Placental epithelial cell (primary cell): Measurements from ENCODE around the gene RPS14.

- CAGE, long polyA plus RNA: no peak
Measured at GRCh38 chr5:150167127-150167787, 679 bp downstream of the CDX1 start.

GRCh38 chr5:150185086-150185642, 4.7 kb upstream of the SLC6A7 start:
- CAGE, long polyA plus RNA: no peak

DNA sequence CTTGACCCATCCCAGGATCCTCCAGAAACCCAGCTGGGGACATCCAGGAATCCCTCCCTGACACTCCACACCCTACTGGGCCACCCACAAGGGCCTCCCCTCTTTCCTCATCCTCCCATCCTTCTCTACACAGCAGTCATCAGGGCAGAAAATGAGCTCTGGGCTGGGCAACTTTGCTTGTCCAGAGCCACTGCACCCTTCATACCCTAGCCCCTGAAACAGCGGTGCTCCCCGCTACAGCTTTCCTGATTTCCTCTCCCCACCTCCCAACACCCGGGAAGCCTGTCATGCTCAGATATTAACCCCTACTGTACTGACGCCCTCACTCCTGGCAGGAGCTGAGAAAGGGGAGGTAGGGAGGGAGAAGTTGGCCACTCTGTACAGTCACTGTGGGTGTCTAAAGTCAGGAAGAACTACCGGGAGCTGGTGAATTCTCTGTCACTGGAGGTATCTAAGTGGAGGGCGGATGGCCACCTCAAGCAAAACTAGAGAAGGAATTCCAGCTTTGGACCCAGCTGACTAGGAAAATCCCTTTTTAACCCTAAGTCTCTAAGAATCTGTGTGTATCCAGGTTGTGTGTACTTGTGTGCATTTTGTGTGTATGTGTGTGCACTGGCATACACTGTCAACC, 760 bp downstream of the CAMK2A start:
- CAGE, long polyA plus RNA: no peak

GRCh38 chr5:150339247-150339769, 18.2 kb upstream of the TCOF1 start:
- CAGE, long polyA plus RNA: no peak

DNA sequence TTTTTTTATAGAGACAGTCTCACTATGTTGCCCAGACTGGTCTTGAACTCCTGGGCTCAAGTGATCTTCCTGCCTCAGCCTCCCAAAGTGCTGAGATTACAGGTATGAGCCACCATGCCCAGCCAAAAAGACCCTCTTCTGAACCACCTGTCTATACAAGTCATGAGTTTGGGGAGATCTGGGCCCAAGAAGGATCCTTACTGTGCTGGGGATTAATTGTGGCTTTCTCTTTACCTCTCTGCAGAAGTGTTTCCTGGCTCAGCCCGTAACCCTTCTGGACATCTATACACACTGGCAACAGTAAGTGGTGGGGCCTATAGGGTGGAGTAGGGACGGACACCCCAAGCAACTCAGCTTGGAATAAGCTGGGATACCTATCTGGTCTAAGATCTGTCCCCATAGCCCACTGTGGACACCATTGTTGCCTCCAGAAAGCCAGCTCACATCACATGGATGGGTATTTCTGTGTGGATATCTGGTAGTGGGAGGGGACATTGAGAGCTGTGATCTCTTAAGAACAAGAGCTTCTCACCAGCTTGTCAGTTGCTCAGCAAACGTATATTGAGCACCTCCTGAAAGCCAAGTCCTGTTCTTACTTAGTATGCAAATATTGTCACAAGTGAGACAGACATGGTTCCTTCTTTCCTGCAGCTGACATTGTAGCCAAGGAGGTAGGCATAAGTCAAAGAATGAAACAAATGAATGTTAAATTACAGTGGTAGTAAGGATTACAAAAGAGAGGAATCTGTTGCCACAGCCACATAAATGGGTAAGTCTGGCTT, 3.6 kb downstream of the TCOF1 start:
- CAGE, long polyA plus RNA: no peak

DNA sequence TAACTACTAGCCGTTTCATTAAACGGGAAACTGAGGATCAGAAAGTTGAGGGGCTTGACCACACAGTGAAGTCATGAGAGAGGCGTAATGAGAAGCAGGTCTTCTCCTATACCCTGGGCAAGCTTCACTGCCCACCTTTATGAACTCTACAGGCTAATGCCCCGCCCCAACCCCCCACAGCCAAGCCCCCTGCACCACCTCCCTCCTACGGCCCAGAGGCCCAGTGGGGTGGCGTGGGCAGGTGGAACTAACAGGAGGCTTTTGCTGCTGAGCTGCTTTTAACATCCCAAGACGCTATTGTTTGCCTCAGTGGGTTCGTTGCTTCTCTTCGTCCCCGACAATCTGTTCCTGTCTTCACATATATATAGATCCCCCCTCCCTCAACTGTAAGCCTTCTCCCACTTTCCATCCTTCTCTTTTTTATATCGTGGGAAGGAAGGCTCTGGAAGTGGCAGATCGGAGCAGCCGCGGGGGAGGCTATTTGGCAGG, 26.7 kb downstream of the CD74 start:
- CAGE, long polyA plus RNA: no peak

DNA sequence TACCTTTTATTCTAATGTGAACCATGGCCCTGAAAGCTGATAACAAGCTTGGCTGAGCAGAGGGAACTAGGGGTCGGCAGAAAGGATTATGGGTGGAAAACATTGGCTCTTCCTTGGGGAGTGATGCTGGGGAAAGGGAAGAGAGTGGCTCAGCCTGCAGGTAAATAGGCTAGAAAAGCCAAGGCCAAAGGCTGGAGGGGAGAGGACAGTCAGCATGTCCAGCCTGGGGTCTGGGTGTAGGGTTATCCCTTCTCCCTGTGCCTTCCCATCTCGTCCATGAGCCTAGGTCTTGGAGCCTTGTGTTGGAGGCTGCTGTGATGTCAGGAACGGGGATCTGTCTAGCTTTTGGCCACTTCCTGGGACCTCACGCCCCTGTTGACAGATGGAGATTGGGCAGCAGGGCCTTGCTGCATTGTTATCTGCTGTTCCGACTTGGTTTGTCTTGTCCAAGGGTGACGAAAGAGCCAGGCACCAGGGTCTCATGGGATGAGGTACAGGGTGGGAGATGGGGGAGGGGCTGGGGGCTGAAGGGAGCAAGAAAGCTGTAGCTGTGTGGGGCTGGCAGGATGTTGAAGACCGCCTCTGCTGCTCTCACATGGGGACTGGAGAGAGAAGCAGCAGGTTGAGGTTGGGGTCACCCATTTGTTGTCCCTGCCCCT, 10.9 kb downstream of the CD74 start:
- CAGE, long polyA plus RNA: no peak

- CAGE, long polyA plus RNA: no peak
Measured at GRCh38 chr5:150402308-150403200, 10.2 kb downstream of the CD74 start.

GRCh38 chr5:150404655-150404854, 8.2 kb downstream of the CD74 start:
- CAGE, long polyA plus RNA: no peak

GRCh38 chr5:150414194-150414909, 1.6 kb upstream of the CD74 start:
- CAGE, long polyA plus RNA: no peak

- CAGE, long polyA plus RNA: no peak
Measured at GRCh38 chr5:150443826-150444986, 5.3 kb downstream of the RPS14 start.

DNA sequence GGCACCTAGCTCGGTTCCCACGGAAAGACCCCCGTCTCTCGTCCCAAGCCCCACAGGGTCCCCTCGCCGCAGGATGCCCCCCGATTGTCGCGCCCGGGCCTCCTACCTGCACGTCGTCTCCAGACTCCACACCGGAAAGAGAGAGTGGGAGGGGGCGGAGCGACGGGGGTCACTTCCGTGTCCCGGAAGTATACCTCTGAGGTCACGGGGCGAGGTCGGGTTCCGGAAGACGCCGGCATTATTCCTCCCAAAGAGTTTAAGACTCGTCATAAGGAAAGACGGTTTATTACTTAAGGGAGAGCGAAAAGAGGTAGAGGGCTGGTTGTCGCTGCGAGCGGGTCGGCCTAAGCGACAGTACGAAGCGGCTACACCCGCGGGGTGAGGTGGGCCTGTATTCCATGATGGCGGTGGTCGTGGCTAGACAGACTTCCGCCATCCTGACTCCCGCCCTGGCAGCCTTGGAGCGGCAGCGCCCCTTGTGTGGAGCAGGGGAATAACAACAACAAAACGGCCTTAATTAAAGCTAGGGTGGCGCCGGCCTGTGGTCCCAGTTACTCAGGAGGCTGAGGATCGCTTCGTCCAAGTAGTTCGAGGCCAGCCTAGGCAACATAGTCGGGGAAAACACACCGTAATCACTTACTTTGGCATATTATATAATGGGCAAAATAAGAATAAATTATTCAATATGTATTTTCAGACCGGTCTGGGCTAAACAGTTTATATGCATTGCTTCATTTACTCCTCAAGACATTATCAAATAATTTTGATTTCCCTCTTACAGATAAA, at the start of gene RPS14:
Gene RPS14, minus strand, starts transcription at position 143 of the 786 bp plus-strand sequence.
- CAGE, long polyA plus RNA: no peak

DNA sequence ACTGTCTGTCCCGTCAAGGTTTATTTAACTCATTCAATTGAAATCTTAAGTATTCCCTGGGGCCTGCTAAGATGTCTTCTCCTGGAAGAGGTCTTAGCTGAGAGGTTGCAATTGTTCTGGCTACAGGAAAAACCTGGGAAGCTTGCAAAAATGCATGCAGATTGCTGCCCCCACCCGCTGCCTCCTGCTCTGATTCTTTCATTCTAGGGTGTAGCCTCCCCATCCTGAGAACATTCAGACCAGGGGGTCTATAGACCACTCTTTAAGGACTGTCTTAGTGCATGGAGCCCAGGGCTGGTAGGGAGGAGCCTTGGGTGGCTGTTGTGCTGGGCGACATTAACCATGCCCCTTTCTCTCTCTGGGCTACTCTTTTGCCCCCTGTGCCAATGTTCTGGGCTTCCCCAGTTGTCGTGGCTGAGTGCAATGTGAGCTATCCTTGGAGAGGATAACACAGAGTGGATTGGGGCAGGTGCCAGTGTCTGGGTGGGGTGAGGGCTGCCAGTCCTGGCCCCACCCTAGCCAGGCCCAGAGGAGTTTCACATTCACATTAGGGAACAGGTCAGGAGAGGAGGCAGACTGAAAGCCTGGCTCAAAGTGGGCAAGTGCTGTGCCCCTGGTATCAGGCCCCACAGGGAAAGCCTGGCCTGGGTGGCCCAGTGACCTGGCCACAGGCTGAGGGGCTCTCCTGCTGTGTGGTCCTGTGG, 7.7 kb upstream of the NDST1 start:
- CAGE, long polyA plus RNA: no peak

GRCh38 chr5:150503287-150503789, 4.6 kb upstream of the NDST1 start:
- CAGE, long polyA plus RNA: no peak

GRCh38 chr5:150512295-150512954, 4.5 kb downstream of the NDST1 start:
- CAGE, long polyA plus RNA: no peak

- CAGE, long polyA plus RNA: no peak
Measured at GRCh38 chr5:150515356-150515859, 7.5 kb downstream of the NDST1 start.

- CAGE, long polyA plus RNA: no peak
Measured at GRCh38 chr5:150523813-150524176, 15.9 kb downstream of the NDST1 start.

DNA sequence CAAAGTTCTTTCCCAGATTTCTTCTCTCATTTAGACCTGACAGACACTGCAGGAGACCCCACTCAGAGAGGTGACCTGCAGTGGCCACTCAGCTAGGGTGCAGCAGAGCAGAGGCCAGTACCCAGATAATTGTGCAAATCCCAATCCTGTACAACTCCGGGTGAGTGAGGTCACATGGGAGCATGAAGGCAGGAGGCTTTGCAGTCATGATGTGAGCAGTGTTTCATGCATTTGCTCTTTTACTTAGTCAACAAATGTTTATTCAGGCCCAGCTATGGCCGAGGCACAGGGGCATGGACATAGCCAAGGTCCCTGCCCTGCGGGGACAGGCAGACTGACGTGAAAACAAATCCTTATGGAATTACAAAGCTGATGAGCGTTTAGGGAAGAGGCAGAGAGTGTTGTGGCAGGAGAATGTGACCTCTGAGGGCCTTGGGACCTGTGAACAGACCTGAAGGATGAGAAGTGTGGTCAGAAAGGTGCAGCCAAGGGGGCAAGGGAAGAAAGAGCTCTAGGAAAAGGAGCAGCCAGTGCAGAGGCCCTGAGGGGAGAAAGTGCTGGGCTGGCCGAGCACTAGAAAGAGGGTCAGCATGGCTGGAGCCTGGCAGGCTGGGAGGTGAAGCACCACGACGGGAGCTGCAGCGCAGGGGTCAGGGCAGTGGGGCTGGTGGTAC, 9.4 kb upstream of the SYNPO start:
- CAGE, long polyA plus RNA: no peak

DNA sequence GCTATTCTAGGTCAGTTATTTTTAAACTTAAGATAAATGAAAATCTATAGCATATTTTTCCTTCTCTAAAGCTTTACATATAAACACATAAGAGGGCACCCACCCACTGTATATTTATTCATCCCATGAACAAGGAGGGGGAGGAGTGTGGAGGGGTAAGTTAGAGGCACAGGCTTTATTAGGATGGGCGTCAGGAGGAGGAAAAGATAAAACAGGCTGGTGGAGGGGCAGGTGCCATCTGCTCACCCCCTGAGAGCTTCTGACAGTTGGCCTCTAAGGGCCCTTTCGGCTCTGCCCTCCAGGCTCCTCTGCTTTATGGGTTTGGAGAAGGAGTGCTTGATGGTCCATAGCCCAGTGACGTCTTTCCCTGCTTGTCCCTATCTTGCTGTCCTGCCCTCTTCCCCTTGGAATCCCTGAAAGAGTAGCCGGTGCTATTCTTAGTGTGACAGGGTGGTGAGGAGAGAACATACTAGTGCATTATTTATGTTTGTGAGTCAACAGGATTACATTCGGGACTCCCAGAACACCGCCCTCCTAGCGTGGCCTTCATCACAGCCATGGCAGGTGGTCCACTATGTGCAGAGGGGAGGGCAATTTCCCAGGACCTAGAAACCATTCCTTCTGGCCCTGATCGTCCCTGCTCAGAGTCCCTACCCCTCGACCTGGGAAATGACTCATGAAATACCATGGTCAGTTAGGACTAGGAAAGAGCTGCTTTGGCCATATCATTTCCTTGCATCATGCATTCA, 7.9 kb upstream of the SYNPO start:
- CAGE, long polyA plus RNA: no peak

DNA sequence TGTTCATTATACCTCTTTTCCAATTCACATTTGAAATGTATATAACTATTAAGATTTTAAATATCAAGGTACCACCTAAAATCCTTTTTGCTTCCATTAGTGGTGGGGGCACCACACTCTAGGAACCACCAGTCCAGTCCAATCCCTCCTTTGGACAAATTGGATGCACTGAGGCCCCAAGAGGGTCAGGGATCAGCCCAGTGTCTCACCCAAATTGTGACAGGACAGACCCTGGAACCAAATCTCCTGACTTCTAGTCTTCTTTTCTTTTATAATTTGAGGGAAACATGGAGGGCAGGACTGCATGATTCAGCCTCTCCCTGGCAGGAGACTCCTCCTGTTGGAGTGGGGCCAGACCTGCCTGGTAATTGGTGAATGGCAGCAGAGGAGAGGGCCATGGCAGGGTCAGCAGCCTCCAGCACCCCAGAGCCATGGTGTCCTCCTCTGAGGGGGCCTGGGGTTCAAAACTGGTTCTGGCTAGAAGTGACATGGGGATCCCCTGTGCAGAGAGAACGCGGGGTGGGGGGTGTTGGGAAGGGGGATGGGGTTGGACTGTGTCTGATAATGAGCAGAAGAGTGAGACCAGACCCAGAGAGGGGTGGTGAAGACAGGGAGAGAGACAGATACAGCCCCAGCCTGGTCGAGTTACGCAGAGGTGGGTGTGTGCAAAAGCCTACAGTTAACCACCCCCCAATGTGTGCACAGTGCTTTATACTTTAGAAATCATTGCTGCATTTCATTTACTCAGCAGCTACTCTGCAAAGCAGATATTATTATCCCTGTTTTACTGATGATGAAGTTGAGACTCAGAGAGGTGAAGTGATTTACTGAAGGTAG, 4.0 kb upstream of the SYNPO start:
- CAGE, long polyA plus RNA: no peak